AG09309 (cell line): ENCODE measurements around a stretch of chr1.

DNA sequence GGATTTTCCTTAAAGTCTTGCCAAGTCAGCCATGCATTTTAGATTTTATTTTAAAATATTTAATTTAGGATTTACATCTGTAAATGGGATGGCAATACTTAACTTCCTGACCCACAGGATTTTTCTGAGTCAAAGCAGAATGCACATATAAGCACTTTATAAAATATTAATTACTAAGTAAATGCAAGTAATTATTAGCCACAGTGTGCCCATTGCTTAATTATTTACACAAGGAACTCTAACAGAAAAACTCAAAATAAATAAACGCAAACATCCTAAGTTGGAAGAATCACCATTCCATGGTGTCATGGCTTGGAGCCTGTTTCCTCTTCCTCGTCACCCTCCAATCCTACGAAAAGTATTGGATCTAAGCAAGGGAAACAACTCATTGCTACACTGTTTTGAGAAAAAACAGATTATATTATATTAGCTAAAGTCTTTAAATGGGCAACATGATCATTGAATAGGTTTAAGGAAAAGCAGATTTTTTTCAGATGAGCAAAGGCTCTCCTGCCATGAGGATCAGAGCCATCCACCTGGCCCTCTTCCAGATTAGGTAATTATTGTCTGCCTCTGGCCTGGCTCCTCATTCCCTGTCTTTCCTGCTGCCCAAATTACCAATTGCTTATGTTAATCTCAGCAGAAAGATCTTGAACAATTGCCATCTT lies 121.4 kb downstream of the DUSP10 start:
- RRBS, result no CpG with 5 or more reads among the region's 3 CpGs

DNA sequence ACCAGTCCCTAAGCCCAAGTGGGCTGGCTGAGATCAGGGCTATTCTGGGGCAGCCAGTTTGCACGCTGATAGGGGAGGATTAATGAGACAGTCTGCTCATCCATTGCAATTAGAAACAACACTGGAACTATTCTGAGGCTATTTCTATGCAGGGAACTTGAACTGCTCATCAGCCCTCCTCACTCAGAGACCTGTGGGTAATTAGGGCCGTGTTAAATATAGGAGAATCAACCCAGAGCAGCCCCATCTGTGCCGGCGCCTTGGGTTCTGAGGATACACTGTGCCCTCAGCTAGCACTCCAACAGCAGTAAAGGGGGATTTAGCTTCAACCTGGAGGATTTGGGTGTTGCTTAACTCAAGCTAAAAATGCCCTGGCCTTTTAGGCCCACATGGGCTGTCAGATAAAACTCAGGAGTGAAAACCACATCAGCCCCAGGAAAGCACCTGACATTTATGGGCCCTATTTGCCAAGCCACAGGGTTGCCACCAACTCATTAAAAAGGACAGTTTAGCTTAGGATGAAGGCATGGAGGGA lies 53.9 kb downstream of the DUSP10 start:
- RRBS, result no CpG with 5 or more reads among the region's 4 CpGs

DNA sequence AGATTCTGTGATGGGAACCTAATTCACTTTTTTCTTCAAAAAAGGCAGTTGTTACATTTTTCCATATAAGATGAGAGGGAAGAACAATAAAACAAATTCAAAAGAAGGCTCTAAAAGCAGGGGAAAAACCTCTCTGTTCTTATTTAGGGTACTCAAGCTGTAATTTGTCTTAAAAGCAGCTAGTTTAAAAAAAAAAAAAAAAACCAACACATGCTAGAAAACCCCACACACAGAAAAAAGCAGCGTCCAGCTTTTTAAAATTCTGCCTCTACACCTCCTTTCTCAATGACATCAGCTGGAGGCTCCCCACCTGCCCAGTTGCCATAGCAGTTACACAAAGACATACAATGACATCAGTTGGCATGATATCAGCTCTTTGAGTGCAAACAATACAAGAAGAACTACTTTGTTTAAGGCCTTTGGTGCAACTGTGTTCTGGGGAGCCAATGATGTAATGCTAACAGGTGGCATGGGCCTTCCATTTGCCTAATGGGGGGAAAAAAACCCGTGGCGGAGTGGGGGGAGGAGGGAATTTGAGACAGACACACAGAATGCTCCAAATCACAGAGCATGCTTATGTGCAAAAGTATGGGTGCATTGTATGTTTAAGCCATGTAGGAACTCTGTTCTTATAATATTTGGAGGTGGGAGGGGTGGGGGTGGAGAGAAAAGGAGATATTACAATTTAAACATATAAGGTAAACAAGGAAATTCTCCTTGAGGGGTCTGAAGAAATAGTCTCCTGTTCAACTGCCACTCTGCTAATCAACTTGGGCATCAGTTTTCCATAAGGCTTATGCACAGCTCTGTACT lies 32.9 kb downstream of the DUSP10 start:
- RRBS, result no CpG with 5 or more reads among the region's 3 CpGs

- RRBS, result no CpG with 5 or more reads among the region's 2 CpGs
These were observed 31.3 kb downstream of the DUSP10 start for GRCh38 chr1:221710575-221710932.

- RRBS, result no CpG with 5 or more reads among the region's 5 CpGs
These were observed 87.7 kb upstream of the DUSP10 start for GRCh38 chr1:221829426-221830167.

DNA sequence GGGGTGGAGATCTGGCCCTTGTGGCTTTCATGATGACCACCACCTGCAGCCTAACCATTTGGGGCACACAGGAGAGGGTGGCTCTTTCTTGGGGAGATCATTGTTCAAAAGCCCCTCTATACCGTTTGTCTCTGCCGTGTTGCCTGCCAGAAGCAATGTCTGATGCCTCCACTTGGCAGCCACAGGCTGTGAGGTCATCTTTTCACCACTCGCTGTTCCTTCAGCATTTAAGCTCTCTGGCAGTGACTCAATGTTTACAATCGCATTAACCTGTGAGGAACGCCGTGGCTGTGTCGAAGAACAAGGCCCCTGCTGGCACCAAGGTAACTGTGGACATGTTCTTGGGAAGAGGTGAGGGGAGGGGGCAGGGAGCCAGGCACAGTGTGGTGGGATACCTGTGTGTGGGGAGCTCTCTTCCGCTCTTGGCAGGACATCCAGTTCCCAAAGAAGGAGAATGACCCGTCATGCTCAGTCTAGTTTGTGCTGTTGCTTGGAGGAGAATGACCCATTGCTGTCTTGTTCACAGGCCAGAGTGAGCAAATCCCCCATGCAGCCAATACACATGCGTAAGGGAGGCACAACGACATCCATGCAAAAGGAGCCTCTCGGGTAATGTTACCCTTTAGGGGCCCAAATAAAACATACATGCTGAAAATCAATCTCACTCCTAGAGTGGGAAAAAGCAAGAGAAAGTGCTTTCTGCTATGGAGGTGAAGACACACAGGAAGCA lies 104.1 kb upstream of the DUSP10 start:
- RRBS, result no CpG with 5 or more reads among the region's 12 CpGs

DNA sequence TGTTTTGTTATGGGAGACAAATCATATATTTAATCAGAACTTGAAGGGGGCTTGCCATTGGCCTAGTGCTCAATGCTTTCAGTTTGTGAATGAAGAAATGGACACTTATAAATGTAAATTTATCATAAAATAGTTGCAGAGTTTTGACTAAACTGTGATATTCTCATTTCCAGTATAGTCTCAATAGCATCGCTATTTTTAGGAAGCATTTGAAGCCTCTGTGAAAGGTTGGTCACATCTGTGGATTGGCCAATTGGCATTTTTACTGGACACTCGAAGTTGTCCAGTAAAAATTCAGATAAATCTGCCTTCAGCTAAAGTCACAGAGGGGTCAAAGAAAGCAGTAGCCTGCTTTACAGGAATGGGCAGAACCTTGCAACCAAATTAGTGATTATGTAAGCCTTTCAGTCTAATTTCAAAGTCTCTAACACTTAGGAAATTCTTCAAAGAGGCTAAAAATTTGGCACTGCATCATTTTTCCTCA lies 318.2 kb upstream of the DUSP10 start:
- RRBS, result no CpG with 5 or more reads among the region's 2 CpGs

DNA sequence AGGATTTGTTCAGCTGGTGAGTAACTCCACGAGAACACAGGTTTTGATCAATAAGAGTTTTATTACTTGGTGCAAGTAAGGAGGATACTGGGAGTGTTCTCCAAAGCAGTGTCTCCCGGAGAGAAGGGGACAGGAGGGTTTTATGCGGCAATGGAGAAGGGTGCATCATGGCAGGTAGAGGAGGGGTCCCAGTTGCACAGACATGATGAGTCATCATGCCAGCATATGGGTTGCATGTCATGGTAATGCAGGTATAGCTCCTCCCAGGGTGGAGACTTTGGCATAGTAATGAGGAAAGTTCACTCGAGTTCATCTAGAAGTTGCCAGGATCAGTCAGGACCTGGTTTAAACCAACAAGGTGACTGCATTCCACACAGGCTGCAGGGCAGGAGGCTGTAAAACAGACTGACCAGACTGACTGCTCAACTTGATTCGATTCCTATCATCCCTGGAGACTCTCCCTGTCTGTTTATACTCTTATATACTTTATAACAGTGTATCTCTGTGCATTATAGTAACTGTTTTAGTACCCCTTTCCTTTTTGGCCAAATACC lies 355.7 kb upstream of the DUSP10 start:
- RRBS, result no CpG with 5 or more reads among the region's 5 CpGs

DNA sequence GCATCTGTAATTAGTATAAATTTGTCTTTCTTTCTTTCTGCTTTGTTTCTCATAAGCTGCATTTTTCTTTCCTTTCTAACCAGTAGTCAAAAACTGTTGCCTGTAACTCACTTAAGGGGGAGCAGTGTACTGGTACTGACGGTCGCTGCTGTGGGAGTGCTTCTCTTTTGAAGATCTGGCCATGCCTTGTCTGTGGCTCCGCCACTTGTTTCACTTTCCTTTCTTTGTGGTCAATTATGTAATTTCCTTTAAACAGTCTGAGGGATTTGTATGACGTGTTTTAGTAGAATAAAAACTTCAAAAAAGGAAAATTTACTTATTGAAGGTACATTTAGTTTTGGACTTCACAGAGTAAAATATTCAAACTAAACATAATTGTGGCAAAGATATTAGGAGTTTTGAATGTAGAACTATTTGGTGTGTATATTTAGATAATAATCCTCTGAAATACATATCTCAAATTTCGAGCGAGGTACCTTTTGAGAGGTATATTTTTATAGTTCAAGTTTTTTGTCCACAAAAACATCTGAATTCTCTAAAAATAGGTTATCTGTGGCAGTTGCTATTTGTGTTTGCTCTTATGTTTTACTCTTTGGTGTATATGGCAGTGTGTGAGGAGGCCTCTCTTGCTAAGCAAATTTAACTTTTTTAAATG lies 37.1 kb downstream of the MIA3 start:
- RRBS, result no CpG with 5 or more reads among the region's 6 CpGs

DNA sequence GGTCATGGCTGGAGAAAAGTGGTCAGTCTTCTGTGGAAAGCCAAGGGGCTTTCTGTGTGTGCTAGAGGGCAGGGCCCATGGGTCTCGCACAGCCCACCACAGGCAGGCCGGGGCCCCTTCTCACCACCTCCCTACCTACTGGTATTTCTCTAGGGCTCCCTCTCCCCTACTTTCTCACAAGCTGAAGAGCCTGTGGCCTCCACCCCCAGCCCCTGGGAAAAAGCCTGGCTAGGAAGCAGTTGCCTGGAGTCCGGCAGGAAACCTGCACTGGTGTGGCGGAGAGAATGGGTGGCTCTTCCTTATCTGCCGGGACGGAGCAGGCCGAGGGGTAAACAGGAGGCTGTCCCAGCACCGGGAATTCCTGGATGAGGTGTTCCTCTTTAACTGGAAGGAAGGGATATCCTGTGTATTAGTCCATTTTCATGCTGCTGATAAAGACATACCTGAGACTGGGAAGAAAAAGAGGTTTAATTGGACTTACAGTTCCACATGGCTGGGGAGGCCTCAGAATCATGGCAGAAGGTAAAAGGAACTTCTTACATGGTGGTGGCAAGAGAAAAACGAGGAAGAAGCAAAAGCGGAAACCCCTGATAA lies 125.7 kb downstream of the TLR5 start:
- RRBS, result 93% methylated on average over 6 of the region's 10 CpGs

GRCh38 chr1:223023083-223023661 lies 119.9 kb downstream of the TLR5 start:
- RRBS, result no CpG with 5 or more reads among the region's 3 CpGs

DNA sequence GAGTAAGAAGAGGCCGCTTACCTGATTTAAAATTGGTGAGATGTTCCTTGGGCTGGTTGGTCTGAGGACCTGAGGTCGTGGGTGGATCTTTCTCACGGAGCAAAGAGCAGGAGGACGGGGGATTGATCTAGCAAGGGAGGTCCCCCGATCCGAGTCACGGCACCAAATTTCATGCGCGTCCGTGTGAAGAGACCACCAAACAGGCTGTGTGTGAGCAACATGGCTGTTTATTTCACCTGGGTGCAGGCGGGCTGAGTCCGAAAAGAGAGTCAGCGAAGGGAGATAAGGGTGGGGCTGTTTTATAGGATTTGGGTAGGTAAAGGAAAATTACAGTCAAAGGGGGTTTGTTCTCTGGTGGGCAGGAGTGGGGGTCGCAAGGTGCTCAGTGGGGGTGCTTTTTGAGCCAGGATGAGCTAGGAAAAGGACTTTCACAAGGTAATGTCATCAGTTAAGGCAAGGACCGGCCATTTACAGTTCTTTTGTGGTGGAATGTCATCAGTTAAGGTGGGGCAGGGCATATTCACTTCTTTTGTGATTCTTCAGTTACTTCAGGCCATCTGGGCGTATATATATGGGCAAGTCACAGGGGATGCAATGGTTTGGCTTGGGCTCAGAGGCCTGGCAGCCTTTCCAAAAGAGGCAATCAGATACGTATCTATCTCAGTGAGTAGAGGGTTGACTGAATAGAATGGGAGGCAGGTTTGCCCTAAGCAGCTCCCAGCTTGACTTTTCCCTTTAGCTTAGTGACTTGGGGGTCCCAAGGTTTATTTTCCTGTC lies 113.3 kb downstream of the TLR5 start:
- RRBS, result no CpG with 5 or more reads among the region's 17 CpGs

DNA sequence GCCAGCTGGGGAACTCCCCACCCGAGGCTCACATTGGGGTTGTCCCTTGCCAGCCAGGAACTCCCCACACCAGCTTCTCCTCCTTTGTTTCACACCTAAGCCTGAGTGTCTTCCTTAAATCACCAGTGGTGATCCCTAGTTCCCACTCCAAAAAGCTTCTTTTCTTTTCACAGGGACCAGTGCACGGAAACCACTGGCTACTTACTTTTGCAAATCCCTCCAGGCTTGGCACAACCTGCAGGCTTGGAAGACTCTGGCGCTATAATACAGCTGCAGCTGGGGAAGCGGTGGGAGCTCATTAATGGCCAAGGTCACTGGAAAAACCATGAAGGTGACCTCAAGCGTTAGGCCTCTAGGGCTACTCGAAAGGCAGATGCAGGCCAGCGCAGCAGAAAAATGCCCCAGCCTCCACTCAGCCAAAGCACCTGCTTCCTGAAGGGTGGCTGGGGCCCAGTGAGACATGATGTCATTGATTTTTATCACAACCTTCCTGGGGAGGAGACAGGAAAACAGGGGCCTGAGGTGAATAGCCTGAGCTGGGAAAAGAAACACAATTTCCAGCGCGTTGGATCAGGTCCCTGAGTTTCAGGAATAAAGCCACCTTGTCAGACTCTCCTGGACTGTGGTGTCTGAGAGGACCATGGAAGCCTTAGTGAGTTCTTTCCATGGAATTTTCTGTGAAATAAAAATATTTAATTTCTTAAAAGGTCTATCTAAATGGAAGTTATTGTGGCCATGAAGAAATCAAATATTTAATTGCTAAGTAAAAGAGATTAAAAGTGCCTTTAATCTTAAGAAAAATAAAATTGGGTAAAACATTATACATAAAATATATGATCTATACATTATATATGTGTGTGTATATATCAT lies 39.9 kb downstream of the TLR5 start:
- RRBS, result no CpG with 5 or more reads among the region's 9 CpGs

- RRBS, result no CpG with 5 or more reads among the region's 14 CpGs
These were observed 19.6 kb downstream of the TLR5 start for GRCh38 chr1:223123438-223123925.

DNA sequence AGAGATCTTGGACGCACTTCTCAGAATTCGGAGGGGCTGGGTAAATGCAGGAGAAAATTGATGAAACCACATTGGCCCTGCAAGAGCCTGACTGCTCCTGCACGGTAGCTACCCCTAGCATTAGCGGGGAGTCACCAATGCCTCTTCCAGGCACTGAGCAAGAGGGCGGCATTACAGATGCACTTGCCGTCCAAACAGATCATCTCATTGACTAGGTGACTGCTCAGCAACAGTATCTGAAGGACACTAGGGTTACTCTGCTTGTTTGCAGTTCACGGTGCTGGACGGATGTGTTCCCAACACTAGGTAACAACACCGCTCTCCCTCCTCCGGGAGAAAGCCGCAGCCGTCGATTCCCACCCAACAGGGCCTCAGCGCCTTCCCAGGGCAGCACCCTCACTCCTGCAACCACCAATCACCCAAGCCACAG lies 939 bp downstream of the TLR5 start:
- RRBS, result no CpG with 5 or more reads among the region's 14 CpGs

- RRBS, result no CpG with 5 or more reads among the region's 2 CpGs
These were observed 107.5 kb downstream of the CAPN8 start for GRCh38 chr1:223557908-223558465.

DNA sequence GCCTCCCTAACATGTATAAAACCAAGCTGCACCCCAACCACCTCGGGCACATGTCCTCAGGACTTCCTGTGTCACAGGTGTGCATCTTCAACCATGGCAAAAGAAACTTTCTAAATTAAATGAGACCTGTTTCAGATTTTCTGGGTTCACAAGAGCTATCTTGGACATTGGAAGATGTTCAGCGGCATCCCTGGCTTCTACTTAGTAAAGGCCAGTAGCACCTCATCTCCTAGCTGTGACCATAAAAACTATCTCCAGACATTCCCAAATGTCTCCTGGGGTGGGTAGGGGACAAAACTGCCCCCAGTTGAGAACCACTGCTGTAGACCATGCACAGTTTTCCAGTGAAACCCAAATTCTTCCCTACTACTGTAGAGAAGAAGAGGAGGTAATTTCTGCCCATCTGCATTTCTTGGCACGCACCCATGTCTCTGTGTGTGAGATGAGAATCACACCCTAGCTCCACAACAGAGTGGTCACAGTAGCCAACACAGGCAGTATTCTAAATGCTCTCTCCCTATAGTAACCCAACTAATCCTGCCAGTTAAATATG lies 1.4 kb upstream of the CAPN2 start:
- RRBS, result no CpG with 5 or more reads among the region's 3 CpGs

DNA sequence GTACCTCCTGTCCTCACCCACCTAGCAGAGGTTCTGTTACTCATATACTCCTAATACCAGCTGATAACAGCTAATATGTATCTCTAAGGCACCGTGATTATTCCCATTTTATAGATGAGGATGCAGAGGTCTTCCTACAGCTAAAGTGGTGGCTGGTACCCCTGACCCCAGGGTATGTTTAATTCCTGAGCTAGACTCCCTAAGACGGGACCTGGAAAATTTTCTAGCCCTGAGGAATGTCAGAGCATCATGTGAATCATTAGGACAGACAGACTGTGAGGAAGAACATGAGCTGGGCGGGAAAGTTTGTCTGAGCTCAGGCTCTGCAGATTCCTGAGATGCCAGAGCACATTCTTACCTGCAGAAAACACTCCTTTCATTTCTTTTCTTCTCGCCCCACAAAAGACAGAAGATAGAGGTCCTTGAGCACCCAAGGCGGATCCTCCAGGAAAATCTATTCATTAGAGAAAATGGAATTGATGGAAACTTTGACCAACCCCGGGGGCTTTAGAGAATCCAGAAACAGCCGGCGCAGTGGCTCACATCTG lies 6.5 kb downstream of the CAPN2 start:
- RRBS, result no CpG with 5 or more reads among the region's 8 CpGs

DNA sequence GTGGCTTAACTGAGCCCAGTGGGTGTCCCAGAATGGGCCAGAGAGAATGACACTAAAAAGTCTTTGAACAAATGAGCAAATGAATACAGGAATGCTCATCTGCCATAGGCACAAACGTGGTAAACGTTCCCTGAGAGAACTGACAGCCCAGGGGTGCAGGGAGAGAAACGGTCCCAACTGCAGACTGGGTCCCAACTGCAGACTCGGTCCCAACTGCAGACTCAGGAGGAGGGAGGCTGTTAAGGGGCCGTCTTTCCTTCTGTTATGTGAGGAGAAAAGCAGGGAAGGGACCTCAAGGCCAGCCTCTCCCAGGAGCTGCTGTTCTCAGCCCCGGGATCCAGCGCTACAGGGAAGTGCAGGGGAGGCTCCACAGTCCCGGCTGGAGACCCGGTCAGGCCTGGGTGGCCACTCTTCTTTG lies 21.5 kb downstream of the CAPN2 start:
- RRBS, result 89% methylated on average over 2 of the region's 9 CpGs